ENCODE measurements around the genes CCL3L3, C17orf78, SYNRG and TBC1D3D.

DNA sequence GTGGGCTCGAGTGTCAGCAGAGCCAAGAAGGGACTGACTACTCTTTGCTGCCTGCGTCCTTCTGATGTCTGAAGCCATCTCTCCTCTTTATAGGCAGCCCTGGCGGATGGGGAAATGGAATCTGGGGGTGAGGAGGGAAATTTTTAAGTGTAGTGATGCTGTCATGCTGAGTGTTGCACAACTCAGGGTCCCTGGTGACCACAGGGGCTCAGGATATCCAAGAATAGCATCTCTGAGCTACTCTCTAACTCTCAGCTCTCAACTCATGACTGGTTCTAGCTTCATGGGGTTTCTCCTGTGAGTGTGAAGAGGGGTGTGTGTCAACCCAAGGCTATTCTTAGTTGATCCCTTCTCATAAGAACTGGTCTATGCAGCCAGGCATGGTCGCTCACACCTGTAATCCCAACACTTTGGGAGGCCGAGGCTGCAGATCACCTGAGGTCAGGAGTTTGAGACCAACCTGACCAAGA, at the start of gene CCL3L3:
Gene CCL3L3, minus strand, starts transcription at position 63 of the 470 bp plus-strand sequence.
- PRO-cap, 2 experiments: no peak in any of the 2 experiments

DNA sequence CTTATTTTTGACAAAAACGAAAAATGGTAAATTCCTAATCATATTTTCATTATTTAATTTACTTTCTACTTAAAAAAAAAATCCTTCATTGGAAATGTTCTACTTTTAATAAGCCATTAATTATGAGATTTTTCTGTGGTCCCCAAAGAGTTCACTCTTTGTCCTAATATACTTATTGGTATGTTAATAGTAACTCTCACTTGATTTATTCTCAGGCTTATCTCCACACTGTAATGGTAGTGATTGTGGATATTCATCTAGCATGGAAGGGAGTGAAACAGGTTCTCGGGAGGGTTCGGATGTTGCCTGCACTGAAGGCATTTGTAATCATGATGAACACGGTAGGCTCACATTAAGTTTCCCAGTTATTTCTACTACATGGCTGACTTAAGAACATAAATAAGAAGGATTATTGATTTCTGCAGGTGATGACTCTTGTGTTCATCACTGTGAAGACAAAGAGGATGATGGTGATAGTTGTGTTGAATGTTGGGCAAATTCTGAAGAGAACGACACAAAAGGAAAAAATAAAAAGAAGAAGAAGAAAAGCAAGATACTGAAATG, 6.0 kb upstream of the DHRS11 start:
- PRO-cap, 2 experiments: no peak in any of the 2 experiments

DNA sequence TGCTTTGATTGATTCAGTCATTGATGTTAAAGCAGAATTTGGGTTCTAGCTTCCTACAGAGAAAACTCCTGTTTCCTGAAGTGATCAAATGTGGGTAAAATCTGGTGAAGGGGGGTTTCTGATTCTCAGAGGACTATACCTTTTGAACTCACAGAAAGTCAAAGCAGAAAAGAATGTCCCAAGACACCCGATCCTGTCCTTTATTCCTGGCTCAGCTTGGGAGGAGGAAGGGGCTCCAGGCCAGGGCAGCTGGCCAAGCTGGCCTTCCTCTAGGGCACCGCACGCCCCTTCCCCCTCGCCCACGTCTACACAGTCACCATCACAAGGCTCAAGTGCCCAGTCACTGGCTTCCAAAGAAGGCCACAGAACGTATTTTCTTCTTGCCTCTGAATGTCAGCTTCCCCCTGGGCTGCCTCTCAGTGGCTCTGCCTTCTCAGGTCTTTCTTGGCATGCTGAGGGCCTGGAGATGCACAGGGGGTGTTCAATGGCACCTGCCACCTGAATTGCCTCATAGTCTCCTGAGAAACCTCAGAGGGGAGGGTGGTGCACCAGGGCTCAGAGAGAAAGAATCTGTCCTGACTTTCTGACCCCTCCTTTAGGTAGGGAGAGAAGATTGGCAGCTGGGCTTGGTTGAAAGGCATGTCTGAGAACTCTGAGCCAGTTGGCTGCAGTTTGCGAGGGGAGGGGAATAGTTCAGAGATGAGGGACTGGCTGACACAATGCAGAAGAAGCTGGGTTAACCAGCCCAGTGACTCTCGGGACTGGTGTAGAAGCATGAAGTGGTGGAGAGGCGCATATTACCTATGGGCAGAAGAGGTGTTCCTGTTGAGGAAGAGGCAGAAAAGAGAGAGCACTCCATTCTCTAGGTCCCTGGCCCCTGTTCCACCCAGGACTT, 2.1 kb downstream of the DHRS11 start:
- PRO-cap, 2 experiments: no peak in any of the 2 experiments

GRCh38 chr17:36599047-36599539, 2.3 kb upstream of the MRM1 start:
- PRO-cap, 2 experiments: no peak in any of the 2 experiments

- PRO-cap, 2 experiments: no peak in any of the 2 experiments
Measured at GRCh38 chr17:36921071-36921920, 16.0 kb upstream of the LHX1 start.

DNA sequence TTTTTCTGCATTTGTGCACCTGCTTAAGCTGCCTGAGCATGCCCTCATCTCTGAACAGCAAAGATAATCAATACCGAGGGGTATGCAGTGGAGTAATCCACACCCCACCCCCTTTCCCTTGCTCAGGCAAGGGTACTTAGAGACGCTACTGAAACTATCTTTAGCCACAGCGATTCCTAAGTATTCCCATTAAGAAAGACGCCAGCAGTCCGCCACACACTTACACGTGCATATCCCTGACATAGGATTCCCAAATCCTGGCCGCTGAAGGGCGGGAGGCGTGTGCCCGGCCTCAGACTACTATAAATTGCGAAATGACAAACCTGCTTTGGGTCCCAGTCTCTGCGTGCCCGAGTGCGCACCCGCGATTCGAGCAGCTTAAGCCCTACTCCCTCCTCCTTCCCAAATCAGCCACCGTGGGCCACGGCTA, 479 bp upstream of the AATF start:
- PRO-cap, 2 experiments: peak in 1 of 2 experiments; most common minus-strand start position 309 of the sequence (in 1)

DNA sequence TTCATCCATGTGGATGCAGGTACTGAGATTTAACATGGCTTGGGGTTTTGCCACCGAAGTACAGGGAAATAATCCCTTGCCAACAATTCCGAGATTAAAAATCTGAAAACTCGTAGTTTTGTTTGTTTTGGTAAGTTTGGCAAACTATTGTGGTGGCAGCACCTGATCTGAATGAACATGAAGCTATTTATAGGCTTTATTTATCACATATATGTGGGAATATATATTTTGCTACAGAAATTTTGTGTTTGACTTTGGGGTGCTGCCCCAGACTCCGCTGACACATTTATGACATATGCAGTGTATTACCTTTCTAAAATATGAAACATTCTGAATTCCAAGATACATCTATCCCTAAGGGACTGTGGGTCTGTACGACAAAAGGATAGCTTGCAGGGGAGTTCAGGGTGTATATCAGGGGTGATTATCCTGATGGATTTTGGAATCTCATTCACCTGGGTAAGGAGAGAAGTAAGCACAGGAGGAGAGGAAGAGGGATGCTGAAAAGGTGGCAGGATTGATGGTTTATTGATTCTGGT, 56.2 kb downstream of the AATF start:
- PRO-cap, 2 experiments: no peak in any of the 2 experiments

DNA sequence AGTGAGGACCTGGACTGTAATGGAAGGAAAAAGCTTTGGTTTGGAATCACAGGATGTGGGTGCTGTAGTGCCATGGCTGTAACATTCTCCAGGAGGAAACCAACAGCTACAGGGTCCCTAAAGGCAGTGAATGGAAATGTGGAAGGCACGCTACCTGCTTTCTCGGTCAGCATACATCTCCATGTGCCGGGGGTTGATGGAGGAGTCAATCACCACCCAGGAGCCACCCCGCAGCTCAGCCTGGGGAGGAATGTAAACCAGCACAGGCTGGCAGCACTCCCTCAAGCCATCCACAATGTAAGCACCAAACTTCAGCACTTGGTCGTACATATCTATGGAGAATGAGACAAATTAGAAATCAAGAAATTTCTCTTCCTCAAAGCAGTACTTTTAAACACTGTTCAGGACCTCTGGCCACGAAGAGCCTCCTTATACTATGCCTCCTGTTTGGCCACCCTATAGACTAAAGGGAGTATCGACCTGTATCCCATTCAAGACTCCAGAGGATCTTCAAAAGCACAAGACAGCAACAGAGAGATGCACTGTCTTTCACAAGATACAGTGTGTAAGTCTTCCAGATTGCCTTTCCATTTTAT, 164.3 kb downstream of the AATF start:
- PRO-cap, 2 experiments: no peak in any of the 2 experiments

DNA sequence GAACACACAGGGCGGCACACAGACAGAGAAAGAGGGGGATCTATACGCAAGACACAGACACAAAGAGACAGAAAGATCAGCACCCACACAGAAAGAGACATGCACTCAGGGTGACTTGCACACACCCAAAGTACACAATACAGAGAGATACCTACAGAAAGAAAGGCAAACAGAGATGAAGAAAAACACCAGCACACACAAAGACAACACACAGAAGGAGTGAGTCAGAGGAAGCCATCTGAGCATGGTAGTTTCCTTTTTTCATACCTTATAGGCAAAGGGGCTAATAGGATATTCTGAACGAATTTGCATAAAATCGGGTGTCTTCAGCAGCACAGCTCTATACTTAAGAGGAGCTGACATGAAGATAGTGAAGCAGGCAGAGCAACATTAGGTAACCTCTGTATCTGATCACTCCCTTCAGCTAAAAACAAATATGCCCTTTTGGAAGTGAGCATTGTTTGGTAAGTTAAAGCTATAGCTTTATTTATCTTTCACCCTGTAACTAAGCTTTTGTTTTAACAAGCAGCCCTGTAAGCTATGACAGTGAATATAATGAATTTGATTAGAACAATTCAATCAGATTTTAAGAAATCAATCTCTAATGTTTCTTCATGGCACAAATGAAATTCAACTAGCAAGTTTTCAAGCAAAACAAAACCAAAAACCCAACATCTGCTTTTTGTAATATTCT, 198.7 kb downstream of the AATF start:
- PRO-cap, 2 experiments: no peak in any of the 2 experiments

- PRO-cap, 2 experiments: no peak in any of the 2 experiments
Measured at GRCh38 chr17:37375690-37376170, at the start of gene C17orf78. TSS of gene C17orf78 (plus strand) at chr17:37375985.

- PRO-cap, 2 experiments: no peak in any of the 2 experiments
Measured at GRCh38 chr17:37449939-37450838, 39.5 kb upstream of the DUSP14 start.

DNA sequence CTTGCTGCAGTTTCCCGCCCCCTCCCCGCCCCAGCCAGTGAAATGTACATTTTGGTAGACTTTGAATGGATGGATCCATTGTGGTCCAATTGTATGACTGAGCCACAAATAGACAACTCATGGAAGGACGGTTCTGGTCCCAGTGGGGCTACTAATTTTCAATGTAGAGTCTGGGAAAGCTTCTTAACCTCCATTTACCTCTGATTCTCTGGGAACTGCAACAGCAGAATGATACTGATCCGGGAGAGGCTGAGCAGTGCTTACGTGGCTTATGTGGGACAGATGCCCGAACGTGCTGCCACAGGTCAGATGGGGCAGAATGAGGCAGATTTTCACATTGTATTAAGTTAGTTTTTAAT, 11.2 kb downstream of the DUSP14 start:
- PRO-cap, 2 experiments: no peak in any of the 2 experiments

GRCh38 chr17:37586381-37586614, 22.9 kb downstream of the SYNRG start:
- PRO-cap, 2 experiments: no peak in any of the 2 experiments

- PRO-cap, 2 experiments: peak in 2 of 2 experiments; most common minus-strand start chr17:37609369 (in 2)
Measured at GRCh38 chr17:37608496-37609528, at the start of gene SYNRG. TSS of gene SYNRG (minus strand) at chr17:37609418.

- PRO-cap, 2 experiments: no peak in any of the 2 experiments
Measured at GRCh38 chr17:37687016-37687514, 43.8 kb upstream of the DDX52 start.

DNA sequence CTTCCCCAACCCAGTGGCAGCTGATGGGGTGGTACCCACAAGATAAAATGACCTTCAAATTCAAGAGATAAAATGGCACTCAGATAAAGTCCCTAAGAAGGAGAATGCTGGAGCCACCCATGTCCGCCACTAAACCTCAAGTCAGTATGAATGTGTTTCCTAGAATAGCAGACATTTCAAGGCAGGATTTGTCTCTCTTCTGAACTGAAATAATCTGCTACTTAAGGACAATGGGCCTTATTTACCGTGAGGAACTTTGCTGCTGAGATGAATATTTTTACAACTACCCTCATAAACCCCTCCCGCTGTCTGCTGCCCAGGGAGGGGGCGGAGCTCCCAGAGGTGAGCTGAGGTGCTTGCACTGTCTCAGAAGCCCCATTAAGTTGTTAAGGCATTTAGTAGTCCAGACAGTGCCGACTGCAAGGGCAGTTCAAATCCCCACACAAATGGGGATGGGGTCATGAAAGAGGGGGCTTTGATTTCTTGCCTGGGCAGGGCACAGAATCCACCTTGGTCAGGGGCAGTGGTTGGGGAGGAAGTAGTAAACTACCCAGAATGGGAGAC, 19.3 kb downstream of the HNF1B start:
- PRO-cap, 2 experiments: no peak in any of the 2 experiments

- PRO-cap, 2 experiments: no peak in any of the 2 experiments
Measured at GRCh38 chr17:37787108-37787589, 42.3 kb upstream of the HNF1B start.

GRCh38 chr17:37828801-37829164, 83.9 kb upstream of the HNF1B start:
- PRO-cap, 2 experiments: no peak in any of the 2 experiments

- PRO-cap, 2 experiments: no peak in any of the 2 experiments
Measured at GRCh38 chr17:38003565-38004234, at the start of gene TBC1D3D. TSS of gene TBC1D3D (plus strand) at chr17:38003976.

DNA sequence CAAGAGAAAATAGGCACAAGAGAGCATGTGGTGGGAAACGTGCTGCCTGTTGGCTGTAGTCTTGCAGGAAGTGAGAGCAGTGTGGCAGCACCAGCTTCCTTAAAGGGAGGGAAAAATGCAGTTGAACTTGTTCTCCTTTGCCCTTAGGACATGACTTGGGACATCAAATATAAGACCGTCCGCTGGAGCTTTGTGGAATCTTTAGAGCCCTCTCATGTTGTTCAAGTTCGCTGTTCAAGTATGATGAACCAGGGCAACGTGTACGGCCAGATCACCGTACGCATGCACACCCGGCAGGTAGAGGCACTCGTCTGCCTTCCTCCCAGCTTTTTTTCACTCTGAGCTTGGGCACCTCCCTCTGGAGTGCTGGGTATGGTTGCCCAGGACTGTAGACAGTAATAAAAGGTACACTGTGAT, 23.3 kb downstream of the GPR179 start:
- PRO-cap, 2 experiments: no peak in any of the 2 experiments